Pericardium fibroblast (primary cell): ENCODE measurements around a stretch of chr6.

- RAMPAGE, long total RNA = no peak
Observed at GRCh38 chr6:11350014-11350959, 117.8 kb upstream of the NEDD9 start.

DNA sequence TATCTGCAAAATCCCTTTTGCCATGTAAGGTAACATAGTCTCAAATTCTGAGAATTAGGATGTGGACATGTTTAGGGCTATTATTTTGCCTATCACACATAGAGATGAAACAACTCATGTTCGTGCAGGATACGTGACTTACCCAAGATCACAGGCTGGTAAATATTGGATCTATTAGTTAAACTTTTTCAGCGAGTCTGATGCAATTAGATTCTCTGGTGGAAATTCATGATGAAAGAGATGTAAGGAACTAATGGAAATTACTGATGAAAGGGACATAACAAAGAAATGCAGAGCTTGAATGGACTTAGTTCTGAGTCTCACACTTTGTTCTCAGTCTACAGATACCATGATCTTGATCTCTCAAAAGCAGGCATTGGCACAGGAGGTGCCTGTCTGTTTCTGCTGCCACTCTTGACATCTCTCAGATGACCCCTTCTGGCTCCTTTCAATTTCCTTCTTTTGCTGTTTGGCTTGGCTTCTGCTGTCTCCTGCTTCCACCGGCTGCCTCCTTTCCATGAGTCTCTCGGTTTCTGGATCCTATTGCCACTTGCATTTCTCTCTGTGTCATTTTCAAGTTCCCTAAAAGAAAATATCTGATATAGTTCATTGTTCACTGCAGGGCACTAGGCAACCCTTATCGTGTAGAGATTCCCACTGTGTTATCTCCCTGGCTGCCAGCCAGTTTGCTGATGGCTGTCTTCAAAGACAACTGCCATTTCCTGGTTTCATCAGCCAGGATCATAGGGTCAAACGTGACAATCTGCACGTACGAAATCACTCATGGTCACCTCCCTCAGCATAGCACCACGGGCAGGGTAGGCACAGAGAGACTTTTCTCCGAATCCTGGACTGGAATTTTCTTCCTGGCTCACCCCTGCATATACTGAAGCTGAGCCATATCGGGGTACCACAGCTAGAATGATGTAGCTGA lies 144.8 kb upstream of the TMEM170B start:
- RAMPAGE, long total RNA = no peak

DNA sequence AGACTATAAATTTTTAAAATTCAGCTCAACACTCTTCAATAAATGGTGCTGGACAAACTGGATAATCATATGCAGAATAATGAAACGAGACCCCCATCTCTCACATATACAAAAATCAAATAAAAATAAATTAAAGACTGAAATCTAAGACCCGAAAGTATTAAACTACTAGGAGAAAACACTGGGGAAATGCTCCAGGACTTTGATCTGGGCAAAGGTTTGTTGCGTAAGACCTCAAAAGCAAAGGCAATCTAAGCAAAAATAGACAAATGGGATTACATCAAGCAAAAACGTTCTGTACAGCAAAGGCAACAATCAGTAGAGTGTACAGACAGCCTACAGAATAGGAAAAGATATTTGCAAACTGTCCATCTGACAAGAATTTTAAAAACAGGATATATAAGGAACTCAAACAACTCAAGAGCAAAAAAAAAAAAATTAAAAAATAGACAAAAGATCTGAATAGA lies 138.6 kb upstream of the TMEM170B start:
- RAMPAGE, long total RNA = no peak

- RAMPAGE, long total RNA = no peak
Observed at GRCh38 chr6:11437948-11438395, 99.6 kb upstream of the TMEM170B start.

DNA sequence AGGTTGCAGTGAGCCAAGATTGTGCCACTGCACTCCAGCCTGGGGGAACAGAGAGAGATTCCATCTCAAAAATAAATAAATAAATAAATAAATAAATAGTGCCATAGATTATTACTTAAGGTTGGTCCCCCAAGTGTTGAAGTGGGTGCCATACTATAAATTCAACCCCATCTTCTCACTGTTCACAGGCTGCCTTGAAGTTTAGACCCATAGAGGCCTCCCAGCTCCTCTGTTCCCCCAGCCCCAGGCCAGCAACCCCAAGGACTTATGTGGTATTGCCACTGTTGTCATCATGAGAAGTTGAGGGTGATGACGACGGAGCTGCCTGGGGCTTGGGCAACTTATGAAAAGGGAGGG lies 4.4 kb downstream of the ADTRP start:
- RAMPAGE, long total RNA = no peak

GRCh38 chr6:11779052-11780066 lies 756 bp upstream of the ADTRP start:
- RAMPAGE, long total RNA = no peak

- RAMPAGE, long total RNA = no peak
Observed at GRCh38 chr6:11834969-11835680, 56.5 kb upstream of the ADTRP start.

DNA sequence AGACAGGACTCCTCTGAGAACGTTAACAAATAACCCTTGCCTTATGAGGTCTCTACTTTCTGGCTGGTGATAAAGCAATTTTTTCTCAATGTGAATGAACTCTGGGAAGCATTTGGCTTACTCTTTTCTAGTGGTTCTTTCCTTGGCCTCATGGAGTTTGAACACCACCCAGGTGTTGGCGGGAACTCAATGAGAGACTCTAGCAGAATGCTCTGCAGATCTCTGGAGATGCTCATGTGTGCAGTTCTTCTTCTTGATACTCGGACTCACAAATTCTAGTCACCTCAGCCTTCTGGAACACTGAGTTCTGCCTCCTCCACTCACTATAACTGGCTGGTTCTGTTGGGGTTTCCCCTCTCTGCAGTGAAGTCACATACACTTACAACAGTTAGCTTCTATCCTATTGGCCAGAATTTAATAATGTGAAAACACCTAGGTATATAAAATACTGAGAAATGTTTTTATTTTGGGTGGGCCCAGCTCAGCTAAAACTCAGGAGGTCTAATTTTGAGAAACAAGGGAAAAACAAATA lies 109.7 kb upstream of the HIVEP1 start:
- RAMPAGE, long total RNA = no peak

- RAMPAGE, long total RNA = no peak
Observed at GRCh38 chr6:11921082-11921501, 91.0 kb upstream of the HIVEP1 start.

DNA sequence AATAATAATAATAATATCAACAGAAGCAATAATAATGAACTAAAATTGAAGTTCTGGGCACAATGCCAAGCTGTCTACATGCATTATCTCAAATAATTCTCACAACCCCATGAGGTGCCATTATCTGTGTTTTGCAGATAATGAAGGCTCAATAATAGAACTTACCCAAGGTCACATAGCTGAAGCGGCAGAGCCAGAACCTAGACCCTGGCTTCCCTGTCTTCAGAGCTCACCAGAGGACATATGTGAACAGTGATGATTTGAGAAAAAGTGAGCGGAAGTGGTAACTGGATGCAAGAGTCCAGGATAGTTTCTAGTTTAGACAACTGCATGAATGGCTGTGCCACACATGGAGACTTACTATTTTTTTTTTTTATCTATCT lies 91.1 kb downstream of the HIVEP1 start:
- RAMPAGE, long total RNA = no peak

DNA sequence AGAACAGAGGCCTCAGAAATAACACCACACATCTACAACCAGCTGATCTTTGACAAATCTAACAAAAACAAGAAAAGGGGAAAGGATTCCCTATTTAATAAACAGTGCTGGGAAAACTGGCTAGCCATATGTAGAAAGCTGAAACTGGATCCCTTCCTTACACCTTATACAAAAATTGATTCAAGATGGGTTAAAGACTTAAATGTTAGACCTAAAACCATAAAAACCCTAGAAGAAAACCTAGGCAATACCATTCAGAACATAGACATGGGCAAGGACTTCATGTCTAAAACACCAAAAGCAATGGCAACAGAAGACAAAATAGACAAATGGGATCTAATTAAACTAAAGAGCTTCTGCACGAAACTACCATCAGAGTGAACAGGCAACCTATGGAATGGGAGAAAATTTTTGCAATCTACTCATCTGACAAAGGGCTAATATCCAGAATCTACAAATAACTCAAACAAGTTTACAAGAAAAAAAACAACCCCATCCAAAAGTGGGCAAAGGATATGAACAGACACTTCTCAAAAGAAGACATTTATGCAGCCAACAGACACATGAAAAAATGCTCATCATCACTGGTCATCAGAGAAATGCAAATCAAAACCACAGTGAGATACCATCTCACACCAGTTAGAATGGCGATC lies 132.2 kb downstream of the HIVEP1 start:
- RAMPAGE, long total RNA = no peak

DNA sequence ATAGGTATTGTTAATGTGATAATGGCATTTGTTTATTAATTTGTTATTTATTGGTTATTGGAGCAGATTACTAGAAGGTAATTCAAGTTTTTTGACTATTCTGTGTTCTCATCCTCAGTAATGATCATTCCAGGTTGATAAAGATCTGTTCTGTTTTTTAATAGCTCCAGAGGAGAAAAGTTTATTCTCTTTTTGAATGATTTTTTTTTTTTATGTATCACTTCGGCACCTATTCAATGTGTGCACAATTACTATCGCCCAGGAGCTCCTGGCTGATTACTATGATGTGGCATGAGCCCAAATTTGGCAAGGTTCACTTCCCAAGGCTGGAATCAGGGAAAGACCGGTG lies 134.4 kb downstream of the HIVEP1 start:
- RAMPAGE, long total RNA = no peak

GRCh38 chr6:12314593-12315206 lies 24.5 kb downstream of the EDN1 start:
- RAMPAGE, long total RNA = no peak

- RAMPAGE, long total RNA = no peak
Observed at GRCh38 chr6:12595266-12595847, 121.2 kb upstream of the PHACTR1 start.

DNA sequence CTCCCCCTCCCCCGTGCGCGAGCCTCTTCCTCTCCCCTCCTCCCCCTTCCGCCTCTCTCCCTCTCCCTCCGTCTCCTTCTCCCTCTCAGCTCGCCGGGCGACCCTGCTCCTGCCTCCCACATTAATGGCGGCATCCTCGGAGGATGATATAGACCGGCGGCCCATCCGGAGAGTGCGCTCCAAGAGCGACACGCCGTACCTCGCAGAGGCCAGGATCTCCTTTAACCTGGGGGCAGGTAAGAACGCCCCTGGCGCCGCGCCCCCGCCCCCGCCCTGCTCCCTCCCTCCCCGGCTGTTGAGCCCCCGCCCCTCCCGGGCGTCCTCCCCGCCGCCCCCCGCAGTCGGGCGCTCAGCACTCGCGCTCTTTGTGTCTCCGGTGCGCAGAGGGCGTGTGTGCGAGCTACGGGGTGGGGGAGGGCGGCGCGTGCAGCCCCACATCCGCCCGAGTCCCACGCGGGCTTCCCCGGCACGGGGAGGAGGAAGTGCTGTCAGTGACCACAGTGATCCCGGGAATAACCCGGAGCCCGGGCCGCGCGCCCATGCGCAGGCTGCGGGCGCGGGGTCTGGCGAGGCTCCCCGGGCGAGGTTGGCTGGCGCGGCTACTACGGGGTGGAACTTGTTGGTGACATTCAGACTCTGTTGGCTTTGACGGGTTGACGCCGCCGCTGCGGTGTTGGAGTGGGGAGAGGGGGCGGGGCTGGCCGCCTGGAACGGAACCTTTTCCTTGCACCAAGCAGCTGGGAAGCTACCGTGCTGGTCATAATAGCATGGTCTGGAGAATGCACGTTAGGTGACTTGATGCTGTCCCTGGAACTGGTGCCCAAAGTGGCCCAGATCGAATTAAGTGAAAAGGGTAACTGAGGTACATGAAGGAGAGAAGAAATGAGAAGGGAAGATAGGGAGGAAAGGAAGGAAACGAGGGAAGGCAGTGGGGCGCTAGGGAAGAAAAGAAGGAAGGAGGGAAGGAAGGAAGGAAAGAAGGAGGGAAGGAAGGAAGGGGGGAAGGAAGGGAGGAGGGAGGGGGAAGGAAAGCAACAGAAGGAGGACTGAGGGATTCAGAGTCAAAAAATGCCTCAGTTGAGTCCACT lies 33.3 kb downstream of the PHACTR1 start:
- RAMPAGE, long total RNA = no peak

DNA sequence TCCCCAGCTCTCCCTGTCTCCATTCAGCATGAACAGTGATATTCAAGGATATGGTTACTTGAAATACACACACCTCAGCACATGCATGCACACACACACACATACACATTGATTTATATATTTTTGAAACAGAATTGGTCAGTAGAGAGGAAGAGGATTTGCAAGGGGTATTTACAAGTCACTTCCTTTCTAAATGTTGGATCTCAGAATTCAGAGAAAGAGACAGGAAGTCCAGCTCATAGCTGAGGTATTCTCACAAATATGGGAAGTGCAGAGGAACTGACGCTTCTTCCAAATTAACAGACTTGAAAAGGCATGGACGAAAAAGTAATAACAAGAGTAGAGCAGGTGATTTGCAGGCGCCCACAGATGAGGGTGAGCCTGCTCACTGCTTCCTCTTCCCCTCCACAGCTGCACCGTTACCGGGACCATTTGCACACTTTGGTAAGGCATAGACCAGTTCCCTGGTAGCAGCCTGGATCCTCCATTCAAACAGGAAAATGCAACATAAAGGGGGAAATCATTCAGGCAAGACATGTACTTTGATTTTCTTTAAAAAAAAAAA lies 246.4 kb downstream of the PHACTR1 start:
- RAMPAGE, long total RNA = no peak

DNA sequence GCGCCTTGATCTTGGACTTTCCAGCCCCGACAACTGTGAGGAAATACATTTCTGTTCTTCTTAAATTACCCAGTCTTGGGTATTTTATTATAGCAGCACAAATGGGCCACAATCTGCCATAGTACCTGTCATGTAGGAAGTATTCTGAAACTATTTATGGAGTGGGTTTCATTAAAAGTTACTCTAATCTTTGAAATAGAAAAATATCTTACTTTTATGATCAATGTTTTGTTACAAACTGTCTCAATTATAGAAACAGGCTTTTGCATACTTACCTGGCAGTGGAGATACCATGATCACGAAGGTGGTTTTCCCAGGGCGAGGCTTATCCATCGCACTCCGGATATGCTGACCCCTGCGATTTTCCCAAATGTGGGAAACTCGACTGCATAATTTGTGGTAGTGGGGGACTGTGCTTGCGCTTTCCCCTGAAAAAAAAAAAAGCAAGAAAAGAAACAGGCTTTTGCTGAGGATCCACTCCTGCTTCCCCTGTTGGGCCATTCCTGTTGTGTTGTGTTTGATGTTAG lies 114.5 kb downstream of the TBC1D7 start:
- RAMPAGE, long total RNA = no peak

DNA sequence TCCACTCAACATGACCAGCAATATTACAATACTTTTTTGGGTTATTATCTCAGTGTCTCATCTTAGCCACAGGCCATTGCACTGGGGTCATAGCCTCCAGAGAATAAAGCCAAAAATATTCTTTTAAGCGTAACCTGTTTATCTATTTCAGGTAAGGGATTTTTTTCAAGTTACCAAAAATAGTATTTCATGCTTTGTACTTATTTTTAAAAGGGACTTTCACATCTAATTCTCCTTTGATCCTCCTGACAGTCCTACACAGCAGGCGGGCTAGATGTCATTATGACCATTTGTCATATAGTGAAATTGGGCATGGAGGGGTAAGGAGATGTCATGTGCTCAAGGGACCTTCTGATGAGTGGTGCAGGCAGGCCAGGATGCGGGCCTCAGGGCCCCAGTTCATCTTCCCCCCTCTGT lies 69.0 kb downstream of the TBC1D7 start:
- RAMPAGE, long total RNA = no peak

DNA sequence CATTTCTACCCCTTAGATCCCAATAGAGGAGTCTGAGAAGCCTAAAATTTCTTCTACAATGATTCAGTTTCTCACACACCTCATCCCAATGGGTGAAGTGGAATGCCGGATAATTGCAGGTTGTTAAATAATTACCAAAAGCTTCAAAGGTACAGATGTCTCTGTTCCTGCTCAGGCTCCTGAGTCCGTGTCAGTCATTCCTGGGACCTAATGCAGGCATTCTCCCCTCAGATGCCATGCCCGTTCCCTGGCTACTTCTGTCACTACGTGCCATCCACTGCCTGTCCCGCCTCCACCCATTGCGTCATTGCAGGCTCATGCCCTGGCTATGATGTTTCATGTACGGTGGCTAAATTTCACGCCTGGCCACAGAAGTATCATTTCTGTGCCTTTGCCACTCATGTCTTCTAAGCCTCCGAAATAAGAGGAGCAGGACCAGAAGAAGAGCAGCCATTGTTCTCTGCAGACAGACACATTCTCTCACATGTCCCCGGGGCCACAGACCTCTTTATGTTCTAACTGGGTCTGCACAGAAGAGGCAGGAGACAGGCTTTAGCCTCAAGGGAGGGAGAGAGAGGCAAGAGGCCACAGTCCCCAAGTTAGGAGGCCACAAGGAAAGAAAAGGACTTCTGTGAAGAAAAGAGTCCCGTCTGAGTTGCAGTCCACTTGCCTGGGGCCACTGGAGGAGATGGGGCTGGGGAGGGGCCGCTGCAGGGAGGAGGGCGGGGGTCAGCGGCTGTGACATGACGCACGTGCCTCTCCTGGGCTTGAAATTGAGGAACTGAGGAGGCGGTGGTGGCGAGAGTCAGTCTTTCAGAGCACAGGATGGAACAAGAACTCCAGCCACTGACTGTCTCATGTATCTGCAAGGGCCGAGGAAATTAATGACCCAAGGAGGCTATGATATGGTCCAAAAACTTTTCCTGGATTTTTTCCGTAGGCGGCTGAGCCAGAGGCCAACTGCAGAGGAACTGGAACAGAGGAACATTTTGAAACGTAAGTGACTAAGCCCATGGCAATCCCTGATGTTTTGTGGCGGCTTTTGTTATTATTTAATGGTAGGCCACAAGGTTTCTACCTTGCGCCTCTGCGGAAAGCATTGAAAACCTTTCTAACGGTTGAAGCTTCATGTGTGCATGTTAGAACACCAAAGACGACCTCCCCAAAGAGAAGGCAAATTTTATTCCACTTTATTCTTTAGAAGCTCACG lies 56.0 kb downstream of the TBC1D7 start:
- RAMPAGE, long total RNA = no peak

DNA sequence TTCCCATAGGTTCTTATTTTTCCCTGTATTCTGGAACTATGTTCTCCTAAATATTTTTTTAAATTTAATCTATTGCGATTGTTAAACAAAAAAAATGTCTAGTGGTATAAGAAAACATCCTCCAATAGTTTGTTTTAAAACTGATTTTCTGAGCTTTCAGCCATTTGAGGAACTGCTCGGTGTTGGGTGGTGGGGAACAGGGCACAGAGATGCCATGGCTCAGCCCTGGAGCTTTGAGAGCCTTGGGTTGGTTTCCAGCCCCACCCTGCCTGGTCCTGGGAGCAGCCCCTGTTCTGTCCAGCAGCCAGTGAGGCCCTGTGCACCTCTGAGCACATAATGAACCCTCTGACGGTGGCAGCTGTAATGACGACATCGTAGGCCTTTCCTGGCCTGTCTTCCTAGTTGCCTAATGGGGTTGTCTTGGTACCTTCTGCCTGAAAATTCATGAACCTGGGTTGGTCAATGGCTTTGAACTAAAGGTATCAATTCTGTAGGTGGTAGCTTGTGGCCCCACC lies 53.3 kb downstream of the TBC1D7 start:
- RAMPAGE, long total RNA = no peak